H7 (cell line): ENCODE data around the genes ZNF626, ZNF91 and ZNF681.

DNA sequence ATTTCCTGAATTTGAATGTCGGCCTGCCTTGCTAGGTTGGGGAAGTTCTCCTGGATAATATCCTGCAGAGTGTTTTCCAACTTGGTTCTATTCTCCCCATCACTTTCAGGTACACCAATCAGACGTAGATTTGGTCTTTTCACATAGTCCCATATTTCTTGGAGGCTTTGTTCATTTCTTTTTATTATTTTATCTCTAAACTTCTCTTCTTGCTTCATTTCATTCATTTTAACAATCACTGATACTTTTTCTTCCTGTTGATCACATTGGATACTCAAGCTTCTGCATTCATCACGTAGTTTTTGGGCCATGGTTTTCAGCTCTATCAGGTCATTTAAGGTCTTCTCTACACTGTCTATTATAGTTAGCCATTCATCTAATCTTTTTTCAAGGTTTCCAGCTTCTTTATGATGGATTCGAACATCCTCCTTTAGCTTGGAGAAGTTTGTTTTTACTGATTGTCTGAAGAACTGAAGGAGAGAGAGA, 61.0 kb downstream of the ZNF486 start:
- RAMPAGE, long total RNA: no peak

- RAMPAGE, long total RNA: no peak
These were observed at the start of gene ZNF626 for GRCh38 chr19:20660931-20661957. ZNF626 (minus strand) TSS chr19:20661571.

GRCh38 chr19:20664386-20664912, 3.1 kb upstream of the ZNF626 start:
- RAMPAGE, long total RNA: no peak

DNA sequence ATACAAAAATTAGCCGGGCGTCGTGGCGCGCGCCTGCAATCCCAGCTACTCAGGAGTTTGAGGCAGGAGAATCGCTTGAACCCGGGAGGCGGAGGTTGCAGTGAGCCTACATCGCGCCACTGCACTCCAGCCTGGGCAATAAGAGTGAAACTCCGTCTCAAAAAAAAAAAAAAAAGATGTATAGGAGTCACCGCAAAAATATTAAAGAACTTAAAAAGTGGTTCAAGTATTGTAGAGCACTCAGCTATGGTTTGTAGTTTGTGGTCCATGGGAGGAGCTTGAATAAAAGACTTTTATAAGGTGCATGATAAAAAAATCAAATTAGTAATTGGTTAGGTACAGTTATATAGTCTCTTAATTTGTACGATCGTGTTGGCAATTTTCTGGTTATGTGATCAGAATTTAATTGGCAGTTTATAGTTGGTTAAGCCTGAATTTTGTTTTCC, 899 bp downstream of the ZNF85 start:
- RAMPAGE, long total RNA: no peak

- RAMPAGE, long total RNA: no peak
These were observed 22.2 kb downstream of the ZNF493 start for GRCh38 chr19:21418754-21419834.

GRCh38 chr19:22784679-22785069, 723 bp upstream of the ZNF99 start:
- RAMPAGE, long total RNA: no peak

DNA sequence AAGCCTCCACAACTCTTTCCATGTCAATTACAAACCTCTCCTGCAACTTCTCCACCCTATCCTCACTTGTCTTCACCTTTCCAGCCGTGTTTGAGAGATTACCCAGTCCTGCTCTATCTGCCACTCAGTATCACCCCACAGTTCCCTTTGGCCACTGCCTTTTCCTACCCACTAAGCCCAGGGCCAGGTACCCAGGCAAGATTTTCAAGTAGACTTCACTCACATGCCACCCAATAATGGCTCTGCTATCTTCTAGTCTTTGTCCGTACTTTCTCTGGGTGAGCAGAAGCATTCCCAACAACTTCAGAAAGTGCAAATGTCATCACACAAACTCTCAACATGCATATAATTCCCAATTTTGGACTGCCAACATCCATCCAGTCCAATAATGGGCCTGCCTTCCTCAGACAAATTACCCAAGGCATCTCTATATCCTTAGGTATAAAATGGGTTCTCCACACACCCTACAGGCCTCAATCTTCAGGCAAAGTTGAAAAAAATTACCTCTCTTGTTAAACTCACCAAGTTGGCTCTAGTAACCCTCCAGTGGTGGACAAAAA, 47.6 kb downstream of the ZNF91 start:
- RAMPAGE, long total RNA: no peak

DNA sequence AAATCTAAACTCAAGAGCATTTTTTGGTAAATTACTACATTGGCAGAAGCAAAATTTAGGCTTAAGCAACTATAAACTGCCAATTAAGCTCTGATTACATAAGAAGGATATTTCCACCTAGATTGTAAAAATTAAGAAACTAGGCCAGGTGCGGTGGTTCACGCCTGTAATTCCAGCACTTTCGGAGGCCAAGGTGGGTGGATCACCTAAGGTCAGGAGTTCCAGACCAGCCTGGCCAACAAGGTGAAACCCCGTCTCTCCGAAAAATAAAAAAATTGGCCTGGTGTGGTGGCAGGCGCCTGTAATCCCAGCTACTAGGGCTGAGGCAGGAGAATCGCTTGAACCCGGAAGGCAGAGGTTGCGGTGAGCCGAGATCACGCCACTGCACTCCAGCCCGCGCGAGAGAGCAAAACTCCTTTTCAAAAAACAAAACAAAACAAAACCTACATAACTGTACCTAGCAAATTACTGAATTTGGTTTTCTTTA, 921 bp downstream of the ZNF91 start:
- RAMPAGE, long total RNA: no peak

DNA sequence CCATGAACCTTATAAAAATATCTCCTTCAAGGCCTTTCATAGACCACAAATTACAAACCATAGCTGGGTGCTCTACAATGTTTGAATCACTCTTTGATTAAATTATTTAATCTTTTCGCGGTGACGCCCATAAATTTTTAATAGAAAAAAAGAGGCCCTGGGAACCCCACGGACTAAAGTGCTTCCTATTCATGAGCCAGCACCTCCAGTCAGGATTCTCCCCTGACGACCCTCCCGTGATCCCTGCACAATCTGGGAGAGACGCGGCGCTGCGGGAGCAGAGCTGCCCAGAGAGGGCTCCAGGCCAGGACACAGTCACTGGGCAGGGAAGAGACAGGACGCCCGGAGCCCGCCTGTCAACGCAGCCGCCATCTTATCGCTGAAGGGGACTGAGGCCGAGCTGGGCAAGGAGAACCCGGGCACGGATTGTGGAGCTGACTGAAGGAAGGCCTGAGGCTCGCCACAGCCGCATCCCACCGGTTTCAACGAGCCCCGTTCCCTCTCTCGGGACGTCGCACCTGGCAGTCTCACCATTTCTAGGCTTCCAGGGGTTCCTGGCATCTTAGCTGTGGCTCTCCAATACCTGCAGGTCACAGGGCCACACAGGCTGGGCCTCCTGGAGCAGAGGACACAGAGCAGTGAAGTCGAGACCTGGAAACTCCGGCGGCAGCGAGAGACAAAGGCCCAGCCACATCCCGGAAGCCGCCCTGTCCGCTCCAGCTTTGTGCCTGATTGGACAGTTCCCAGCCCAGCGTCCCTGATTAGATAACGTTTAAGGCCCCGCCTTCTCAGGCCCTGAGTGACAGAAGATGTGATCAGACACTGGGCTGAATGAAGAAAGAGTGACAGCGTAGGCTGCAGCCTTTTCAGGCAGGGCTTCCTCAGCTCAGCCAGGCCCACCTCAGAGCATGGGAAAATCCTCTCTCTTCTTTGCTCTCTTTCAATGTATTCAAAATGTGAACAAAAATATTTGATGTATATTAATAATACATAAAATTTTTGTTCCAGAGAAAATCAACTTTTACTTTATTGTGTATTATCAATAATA, at the start of gene ZNF91:
TSS of gene ZNF91 (minus strand) at position 678 of the 1,048 bp plus-strand sequence.
- RAMPAGE, long total RNA: no peak

DNA sequence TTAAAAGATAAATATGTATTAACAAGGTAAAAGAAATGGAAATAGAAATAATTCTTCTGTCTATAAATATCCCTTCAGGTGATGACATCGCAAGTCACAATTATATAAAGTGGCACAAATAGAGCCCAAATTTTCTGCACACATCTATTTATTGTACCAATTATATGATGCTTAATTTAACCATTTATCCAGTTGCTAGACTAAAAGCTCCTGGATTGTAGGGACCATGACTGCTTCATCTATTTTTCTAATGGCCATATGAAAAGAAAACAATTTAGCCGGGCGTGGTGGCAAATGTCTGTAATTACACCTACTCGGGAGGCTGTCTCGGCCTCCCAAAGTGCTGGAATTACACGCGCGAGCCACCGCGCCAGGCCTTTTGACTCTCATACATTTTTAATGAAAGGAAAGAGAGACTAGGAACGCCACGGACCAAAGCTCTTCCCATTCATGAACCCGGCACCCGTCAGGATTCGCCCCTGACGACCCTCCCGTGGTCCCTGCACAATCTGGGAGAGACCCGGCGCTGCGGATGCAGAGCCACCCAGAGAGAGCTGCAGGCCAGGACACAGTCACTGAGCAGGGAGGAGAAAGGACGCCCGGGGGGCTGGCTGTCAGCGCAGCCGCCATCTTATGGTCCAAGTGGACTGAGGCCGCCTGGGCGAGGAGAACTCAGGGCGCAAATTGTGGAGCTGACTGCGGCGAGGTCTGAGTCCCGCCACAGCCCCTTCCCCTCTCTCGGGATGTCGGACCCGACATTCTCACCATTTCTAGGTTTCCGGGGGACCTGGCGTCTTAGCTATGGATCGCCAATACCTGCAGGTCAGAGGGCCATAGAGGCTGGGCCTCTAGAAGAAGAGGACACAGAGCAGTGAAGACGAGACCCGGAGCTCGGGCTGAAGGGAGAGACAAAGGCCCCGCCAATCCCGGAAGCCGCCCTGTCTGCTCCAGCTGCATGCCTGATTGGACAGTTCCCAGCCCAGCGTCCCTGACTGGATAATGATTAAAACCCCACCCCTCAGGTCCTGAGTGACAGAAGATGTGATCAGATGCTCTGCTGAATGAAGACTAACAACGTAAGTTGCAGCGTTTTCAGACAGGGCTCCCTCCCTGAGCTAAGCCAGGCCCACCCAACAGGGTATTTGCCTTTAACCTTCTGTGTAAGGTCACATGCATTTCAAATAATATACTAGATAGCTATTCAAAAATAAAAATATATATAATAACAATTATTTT, at the start of gene ZNF681:
TSS of gene ZNF681 (minus strand) at position 910 of the 1,236 bp plus-strand sequence.
- RAMPAGE, long total RNA: no peak

GRCh38 chr19:23917618-23918266, 3.1 kb downstream of the ZNF726 start:
- RAMPAGE, long total RNA: no peak

GRCh38 chr19:23957457-23958261, 43.0 kb downstream of the ZNF726 start:
- RAMPAGE, long total RNA: no peak

DNA sequence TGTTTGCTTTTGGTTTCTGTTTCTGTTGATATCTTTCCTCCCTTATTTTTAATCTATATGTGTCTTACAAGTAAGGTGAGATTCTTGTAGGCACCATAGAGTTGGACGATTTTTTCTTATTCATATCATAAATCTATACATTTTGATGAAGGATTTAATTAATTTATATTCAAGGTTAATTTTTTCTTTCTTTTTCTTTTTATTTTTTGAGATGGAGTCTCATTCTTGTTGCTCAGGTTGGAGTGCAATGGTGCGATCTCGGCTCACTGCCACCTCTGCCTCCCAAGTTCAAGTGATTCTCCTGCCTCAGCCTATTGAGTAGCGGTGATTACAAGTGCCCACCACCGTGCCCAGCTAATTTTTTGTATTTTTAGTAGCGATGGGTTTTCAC, 57.6 kb downstream of the ZNF254 start:
- RAMPAGE, long total RNA: no peak

- RAMPAGE, long total RNA: no peak
These were observed 768.0 kb downstream of the UQCRFS1 start for GRCh38 chr19:28444769-28445600.

- RAMPAGE, long total RNA: no peak
These were observed 641.1 kb downstream of the UQCRFS1 start for GRCh38 chr19:28571871-28572196.

DNA sequence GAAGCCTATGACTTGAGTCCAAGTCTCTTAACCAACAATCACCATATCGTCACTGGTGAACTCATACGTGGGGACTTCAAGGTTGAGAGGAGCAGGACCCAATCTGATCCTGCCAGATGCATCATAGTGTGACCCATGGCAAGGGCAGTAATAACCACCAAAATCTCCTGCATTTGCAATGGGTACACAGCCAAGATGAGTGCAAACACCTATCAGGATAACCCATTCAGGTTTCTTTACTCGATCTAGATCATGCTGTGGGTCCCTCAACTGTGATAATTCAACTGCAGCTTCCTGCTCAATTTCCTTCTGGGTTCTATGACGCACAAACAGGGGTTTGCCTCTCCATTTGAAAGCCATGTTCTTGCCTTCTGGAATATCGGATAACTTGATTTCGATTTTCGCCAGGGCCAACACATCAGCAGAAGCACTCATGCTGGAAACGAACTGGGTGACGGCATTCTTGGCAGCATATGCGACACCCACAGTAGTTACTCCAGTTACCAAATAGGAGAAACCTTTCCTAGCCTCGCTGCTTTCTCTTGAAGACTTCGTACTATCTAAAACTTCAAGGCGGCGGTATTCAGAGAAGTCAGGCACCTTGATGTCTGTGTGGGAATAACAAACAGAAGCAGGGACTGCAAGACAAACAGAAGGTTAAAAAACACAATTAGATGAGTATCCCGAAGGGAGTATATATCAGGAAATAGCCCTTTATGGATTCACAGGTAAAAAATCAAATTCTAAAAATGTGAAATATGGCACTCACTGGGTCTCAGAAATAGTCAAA, 5.2 kb downstream of the UQCRFS1 start:
- RAMPAGE, long total RNA: no peak

GRCh38 chr19:29687142-29687893, 22.1 kb downstream of the PLEKHF1 start:
- RAMPAGE, long total RNA: no peak

GRCh38 chr19:29837462-29837932, 25.7 kb downstream of the CCNE1 start:
- RAMPAGE, long total RNA: no peak

DNA sequence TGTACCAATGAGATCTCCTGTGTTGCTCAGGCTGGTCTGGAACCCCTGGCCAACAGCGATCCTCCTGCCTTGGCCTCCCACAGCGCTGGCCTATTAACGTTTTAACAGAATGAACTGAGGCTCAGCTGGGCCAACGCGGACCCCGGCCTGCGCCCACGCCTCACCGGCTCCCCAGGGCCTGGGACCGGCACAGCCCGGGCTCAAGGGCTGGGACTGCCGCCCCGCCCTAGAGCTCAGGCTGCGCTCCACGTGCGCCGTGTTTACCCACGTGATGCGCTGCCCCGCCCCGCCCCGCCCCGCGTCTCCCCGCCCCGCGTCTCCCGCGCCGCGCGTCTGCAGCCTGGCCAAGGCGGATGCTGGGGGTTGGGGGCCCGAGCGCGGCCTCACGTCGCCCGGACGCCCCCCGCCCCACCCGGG, 32.4 kb downstream of the CCNE1 start:
- RAMPAGE, long total RNA: no peak

DNA sequence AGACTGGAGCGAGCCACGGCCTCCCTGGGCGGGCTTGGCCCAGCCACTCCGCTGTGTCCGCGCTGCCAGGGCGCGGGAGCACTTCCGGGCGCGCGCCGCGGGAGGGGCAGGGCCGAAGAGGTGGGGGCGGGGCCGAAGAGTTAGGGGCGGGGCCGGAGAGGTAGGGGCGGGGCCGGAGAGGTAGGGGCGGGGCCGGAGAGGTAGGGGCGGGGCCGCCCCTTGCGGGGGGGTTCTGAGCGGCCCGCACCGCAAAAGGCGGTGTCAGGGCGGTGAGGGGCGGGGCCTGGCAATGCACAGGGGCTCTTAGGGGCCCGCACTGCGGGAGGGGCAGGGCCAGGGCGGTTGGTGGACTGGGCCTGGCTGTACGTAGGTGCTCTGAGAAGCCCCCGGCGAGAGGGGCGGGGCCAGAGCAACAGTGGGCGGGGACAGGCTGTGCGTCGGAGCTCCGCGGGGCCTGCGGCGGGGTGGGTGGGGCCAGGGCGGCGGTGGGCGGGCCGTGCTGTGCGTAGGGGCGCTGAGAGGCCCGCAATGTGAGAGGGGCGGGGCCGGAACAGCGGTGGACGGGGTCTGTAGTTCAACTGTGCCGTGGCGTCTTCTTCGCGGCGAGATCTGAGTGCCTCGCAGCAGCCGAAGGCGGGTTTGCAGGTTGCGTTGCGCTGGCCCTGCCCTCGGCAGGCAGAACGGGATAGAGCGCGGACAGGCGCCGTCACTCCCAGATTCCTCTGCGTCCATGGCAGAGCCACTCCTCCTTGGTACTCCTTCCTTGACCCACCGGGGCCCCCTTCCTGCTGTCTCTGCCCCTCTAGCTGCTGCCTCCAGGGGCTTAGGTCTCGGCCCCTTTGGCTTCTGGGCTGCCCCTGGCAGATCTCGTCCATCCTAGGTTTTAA, 33.1 kb downstream of the CCNE1 start:
- RAMPAGE, long total RNA: no peak